Natural killer cell (primary cell): ENCODE data around the gene FEZF2.

- PRO-cap, result no peak
Observed at GRCh38 chr3:62243527-62244005, 75.3 kb upstream of the C3orf14 start.

GRCh38 chr3:62373363-62373723 is at the start of gene FEZF2:
Gene FEZF2 (minus strand): TSS chr3:62373550.
- PRO-cap, result no peak

DNA sequence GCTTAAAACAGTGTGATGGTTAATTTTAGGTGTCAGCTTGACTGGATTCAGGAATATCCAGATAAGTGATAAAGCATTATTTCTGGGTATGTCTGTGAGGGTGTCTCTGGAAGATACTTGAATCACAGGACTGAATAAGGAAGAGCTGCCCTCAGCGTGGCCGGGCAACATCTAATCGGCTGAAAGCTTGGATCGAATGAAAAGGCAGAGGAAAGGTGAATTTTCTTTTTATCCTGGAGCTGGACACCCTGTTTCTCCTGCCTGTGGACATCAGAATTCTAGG is 131.9 kb upstream of the SYNPR start:
- PRO-cap, result no peak

- PRO-cap, result no peak
Observed at GRCh38 chr3:63960319-63960913, 62.9 kb downstream of the PSMD6 start.

DNA sequence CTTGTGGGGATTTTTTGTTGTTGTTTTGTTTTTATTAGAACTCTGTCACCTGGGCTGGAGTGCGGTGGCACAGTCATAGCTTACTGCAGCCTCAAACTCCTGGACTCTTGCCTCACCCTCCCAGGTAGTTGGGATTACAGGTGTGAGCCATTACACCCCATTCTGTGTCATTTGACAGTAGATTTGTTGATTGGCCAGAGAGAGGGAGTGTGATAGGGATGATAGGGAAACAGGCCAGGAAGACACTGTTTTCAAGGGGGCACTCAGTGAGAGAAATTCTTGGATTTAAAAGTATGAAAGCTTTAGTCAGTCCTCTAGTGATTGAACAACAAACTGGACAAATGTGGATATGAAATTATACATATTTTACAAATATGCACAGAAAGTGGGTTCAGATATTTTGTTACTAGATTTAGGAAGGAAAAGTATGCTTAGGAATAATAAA is 56.3 kb downstream of the PSMD6 start:
- PRO-cap, result no peak

DNA sequence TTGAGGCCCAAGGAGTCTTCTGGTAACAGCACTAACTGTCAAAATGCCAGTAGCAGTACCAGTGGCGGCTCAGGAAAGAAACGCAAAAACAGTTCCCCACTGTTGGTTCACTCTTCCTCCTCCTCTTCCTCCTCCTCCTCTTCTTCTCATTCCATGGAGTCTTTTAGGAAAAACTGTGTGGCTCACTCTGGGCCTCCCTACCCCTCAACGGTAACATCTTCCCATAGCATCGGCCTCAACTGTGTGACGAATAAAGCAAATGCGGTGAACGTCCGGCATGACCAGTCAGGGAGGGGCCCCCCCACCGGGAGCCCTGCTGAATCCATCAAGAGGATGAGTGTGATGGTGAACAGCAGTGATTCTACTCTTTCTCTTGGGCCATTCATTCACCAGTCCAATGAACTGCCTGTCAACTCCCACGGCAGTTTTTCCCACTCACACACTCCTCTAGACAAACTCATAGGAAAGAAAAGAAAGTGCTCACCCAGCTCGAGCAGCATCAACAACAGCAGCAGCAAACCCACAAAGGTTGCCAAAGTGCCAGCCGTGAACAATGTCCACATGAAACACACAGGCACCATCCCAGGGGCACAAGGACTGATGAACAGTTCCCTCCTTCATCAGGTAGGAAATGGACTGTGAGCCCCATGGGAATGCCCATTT is 27.3 kb downstream of the PSMD6 start:
- PRO-cap, result no peak

DNA sequence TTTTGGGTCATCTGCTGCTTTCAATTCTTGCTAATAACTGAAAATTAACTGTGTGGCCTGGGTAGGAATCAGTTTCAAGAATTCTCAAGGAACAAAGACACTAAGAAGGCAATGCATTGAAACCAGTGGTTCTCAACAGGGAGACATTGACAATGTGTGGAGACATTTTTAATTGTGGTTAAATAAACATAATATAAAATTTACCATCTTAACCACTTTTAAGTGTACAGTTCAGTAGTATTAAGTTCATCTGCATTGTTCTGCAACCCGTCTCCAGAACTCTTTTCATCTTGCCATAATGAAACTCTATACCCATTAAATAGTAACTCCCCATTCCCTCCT is 69.4 kb upstream of the PSMD6 start:
- PRO-cap, result no peak

DNA sequence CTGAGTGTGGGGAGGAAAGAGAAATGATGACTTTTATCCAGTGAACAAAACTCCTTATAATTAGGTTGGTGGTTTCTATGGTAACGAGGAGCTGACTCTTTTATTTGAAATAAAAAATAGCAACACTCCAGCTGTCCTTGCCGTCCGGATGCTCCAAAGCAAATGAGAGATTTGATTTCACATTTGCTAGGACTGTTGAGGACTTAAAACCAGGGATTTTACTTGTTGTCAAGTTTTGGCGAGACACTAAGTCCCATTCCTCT is 154.0 kb upstream of the PRICKLE2 start:
- PRO-cap, result no peak

- PRO-cap, result no peak
Observed at GRCh38 chr3:64684630-64685617, 2.9 kb downstream of the ADAMTS9 start.

- PRO-cap, result no peak
Observed at GRCh38 chr3:64688534-64689133, 834 bp upstream of the ADAMTS9 start.

DNA sequence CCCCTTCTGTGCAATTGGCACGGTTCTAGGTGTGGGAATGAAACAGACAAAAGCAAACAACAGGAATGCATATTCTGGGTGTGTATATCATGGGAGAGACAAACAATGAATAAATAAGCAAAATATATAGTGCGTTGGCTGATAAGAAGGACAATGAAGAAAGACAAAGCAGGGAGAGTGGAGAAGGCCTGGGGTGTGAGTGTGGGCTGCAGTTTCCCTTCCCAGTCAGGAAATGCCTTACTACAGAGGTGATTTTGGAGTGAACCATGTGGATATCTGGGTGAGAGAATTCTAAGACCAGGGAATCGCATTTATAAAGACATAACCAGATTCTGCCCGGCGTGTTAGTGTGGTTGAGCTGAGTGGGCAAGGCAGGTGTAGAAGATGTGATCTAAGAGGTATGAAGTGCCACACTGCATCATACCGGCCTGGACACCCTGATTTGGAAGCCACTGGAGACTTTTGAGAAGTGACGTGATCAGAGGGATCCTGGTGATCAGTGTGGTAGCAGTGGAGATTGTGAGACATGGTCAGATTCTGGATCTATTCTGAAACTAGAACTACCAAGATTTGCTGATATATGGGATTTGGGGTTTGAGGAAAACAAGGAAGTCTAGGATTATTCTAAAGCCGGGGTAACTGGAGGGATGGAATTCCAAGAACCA is 125.9 kb upstream of the ADAMTS9 start:
- PRO-cap, result no peak

DNA sequence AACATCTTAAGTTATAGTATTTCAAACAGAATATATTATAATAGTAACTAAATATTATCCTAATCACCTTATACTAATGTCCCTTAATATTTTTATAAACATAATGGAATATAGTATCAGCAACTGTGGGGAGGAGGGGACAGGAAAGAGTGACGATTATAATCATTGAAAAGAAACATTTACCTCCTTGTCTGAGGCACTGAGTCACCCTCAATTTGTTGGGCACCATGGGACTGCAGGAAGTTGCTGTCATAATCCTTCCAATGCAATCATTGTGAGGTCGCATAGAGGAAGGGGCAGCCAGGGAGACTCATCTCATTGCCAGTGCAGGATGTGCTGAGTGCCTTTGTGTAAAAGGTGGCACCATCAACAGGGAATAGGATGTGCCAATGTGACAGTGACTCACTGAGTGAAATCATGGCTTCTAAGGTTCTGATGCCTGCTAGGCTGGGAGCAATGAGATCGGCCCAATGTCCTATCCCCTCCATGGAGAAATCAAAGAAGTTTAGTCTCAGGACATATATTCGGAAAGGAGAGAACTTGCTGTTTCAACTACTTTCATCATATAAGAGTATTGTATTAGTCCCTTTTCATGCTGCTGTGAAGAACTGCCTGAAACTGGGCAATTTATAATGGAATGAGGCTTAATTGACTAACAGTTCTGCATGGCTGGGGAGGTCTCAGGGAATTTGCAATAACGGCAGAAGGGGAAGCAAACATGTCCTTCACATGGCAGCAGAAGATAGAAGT is 300.5 kb upstream of the ADAMTS9 start:
- PRO-cap, result no peak

GRCh38 chr3:65170458-65171177 is 482.8 kb upstream of the ADAMTS9 start:
- PRO-cap, result no peak

GRCh38 chr3:65458685-65459201 is 580.0 kb downstream of the MAGI1 start:
- PRO-cap, result no peak

- PRO-cap, result no peak
Observed at GRCh38 chr3:65695996-65696352, 342.7 kb downstream of the MAGI1 start.

GRCh38 chr3:65871130-65872125 is 167.3 kb downstream of the MAGI1 start:
- PRO-cap, result no peak

DNA sequence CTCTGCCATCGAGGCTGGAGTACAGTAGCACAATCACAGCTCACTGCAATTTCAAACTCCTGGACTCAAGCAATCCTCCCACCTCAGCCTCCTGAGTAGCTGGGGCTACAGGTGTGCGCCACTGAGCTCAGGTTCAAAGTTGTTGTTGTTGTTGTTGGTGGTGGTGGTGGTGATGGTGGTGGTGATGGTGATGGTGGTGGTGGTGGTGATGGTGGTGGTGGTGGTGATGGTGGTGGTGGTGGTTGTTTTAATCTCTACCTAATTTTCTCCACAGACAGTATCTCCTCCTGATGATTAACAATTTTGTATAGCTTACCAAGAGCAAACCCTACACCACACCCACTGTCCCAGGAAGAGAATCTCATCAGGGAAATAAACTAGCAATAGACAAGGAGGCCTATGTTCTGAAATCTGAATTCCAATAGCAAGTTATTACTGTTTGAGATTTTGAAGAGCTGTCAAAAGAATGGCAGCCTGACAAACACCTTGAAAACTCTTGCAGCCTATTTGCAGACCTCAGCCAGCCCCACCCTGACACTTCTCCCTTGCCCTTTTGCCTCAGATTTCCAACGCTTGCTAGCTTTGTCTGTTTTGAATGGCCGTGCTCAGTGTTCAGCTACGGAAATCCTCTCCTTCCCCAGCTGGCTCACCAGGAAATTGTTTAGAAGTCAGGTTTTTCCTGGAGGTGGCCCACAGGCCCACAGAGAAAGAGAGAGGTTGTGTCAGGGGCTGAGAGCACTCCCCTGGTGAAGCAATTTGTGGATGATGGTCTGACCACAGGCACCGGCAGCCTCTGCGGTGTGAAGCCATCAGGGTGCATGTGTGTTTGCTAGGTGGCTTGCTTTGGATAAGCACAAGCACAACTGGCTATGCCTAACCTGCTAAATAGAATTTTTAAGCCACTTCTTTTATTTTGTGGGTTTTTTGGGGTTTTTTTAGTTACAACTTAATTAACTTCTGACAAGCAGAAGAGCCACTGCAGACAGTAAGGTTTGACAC is 101.7 kb downstream of the MAGI1 start:
- PRO-cap, result no peak

GRCh38 chr3:65955563-65956466 is 82.9 kb downstream of the MAGI1 start:
- PRO-cap, result no peak

GRCh38 chr3:66036597-66037540 is 1.8 kb downstream of the MAGI1 start:
- PRO-cap, result no peak

DNA sequence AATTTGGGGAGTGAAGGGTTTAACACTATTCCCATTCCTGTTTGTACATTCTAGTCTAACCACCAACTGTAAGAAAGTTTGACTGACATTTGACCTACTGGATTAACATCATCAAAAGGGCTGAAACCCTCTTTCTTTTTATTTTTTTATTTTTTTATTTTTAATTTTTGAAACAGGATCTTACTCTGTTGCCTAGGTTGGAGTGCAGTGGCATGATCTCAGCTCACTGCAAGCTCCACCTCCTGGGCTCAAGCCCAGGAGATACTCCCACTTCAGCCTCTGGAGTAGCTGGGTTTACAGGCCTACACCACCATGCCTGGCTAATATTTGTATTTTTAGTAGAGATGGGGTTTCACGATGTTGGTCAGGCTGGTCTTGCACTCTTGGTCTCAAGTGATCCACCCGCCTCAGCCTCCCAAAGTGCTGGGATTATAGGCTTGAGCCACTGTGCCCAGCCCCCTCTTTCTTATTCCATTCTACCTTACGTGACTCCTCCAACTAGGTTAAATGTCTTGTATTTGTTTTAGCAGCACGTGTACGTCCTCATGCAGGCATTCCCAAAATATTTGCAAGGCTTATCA is 14.7 kb upstream of the MAGI1 start:
- PRO-cap, result no peak